ENCODE measurements around a stretch of chr3.

DNA sequence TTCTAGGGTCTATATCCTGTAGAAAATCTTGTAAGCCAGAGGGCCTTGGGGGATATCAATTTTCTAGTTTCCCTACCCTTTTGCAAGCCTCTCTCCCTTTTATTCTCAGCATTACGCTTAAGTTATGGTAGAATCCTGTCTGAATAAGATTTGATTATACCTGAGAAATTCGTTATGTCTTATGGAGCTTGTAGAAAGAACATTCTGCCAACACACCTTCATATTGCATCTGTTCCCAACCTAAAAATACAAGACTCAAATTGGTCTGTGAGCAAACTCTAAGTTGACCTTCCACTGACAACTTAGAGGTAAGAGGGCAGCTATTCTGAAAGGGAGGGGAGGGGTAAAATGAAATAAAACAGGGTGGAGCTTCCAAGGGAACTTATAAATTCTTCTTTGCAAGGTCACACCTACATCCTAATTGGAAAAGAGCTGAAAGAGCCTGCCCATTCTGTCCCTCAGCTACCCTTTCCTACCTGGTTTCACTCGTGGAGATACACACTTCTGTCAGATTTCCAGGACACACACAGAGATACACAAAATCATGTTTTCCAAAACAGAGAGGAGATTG lies 1.1 kb downstream of the ILDR1 start:
- PRO-cap = no peak

GRCh38 chr3:122064266-122064776 lies 9.2 kb downstream of the CD86 start:
- PRO-cap = no peak

DNA sequence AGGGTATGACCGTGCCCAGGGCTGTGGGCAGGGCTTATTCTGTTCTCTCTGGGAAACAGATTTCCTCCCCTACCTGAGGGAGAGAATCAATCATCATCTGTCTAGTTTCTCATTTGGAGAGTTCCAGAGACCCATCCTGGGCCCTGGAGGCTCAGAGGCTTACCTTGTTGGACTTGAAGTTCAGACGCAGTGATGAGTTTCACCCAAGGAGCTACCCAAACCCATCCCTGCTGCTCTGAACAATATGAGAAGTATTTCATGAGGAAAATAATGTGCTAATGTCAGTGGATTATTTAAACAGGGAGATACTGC lies 28.3 kb downstream of the CSTA start:
- PRO-cap = no peak

GRCh38 chr3:122443452-122444262 lies 27.8 kb upstream of the WDR5B start:
- PRO-cap = unidirectional peak, minus-strand start at chr3:122443896

DNA sequence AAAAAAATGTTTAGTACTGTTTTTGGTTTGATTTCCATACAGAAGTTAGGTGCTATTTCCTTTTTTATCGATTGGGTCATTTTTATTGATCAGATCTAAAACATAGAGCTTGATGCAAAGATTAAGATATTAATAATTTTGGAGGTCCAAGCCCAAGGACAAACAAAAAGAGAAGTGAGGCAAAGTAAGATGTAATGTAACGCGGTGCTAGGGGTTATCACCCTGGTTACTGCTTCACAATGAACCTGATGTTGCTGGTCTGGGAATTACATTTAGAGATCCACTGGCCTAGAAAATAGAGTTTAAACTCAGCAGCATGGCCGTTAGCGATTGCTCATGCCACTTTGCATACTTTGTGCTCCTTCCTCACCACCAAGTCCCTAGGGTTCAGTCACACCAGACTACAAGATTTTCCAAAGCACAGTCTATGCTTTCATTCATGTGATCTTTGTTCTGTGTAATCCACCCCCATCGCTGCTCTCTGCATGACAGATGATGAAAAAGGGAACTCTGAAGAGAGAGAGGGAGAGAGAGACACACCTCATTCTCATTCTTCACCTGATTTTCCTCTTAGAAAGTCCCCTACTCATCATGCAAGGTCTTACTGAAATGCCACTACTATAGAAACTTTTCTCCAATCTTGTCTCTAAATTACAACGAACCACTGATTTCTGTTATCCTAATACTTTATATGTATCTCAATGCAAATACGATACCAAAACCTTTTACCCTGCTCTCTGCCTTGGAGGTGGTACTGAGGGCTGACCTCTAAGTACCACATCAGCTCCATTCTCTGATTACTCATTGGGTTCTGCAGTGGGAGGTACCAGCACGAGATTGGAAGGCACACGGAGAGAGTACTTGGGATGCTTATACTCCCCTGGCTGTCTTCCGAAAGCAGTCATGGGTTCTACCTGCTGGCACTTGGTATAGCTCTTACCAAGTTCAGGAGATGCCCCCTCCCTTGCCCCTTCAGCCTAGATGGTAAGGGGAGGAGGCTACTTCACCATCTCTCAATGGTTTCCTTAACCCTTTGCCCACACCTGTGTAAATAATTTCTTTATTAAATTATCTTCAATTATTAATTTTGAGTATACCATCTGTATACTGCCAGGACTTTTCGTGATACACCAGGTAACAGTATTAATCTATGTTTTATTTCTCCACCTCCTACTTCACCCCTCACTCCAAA lies 1.1 kb upstream of the PARP15 start:
- PRO-cap = no peak

DNA sequence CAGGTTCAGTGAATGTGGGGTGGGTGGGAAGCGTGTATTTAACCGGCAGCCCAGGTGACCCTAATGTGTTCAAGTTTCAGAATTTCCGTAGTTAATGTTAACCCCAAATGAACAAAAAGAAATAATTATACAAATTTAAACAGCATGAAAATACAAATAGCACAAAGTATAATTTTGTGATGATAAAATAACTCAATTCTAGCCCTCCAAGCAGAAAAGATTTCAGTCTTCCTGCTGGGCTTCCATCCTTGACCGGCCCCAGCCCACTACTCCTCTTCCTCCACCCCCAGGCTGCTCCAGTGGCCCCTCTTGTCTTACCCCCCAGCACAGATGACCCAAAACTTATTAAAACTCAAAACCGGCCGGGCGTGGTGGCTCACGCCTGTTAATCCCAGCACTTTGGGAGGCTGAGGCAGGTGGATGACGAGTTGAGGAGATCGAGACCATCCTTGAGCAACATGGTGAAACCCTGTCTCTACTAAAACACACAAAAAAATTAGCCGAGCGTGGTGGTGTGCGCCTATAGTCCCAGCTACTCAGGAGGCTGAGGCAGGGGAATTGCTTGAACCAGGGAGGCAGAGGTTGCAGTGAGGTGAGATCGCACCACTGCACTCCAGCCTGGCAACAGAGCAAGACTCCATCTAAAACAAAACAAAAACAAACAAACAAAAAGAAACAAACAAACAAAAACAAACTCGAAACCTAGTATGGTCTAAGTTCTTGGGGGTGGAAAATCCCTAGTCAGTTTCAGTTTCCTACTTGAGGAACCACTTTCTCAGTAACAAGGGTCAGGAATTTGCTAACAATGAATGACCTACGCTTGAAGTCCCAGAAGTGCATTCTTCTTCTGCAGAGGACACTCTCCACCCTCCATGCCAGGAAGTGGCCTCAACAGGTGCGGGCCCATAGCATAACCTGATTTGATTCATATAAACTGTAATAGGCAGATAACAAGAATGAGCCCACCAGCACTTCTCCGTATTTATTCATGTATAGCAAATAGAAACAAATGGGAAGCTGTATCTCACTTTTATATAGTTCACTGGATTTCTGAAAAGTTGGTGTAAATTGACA lies 2.1 kb downstream of the PARP14 start:
- PRO-cap = no peak

GRCh38 chr3:122688600-122689068 lies 8.0 kb downstream of the PARP14 start:
- PRO-cap = no peak

DNA sequence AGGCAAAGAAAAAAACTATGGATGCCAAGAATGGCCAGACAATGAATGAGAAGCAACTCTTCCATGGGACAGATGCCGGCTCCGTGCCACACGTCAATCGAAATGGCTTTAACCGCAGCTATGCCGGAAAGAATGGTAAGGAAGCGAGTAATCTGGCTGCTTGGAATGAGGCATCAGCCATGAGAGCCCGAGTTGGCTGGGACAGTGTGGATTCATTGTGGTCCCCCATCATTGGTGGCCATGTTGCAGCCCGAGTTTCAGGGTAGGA lies 47.1 kb downstream of the PARP14 start:
- PRO-cap = no peak

GRCh38 chr3:122732820-122733310 lies 52.2 kb downstream of the PARP14 start:
- PRO-cap = no peak

DNA sequence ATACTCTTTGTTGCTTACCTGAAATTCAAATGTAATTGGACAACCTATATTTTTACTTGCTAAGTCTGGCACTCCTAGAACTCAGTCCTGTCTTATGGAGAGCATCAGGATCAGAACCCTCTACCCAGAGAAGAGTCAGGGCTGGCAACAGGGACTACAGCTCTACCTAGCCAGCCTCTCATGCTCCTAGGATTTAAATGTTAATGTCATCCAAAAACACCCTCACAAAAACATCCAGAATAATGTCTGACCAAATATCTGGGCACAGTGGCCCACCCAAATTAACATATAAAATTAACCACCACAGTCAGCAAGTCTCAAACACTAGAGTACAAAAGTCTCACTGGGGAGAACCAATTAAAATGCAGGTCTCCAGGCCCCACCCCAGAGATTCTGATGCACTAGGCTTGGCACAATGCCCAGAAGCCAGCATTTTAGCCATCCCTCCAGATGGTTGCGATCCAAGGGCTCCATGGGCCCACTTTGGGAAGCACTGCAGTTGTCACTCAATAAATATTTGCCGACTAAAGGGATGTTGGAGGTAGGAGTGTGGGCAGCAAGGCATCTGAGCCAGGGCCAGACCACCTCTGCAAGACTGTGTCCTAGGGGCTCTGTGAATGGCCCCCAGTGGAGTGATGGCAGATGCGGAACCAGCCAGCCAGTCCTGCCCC lies 50.0 kb downstream of the SEMA5B start:
- PRO-cap = no peak

DNA sequence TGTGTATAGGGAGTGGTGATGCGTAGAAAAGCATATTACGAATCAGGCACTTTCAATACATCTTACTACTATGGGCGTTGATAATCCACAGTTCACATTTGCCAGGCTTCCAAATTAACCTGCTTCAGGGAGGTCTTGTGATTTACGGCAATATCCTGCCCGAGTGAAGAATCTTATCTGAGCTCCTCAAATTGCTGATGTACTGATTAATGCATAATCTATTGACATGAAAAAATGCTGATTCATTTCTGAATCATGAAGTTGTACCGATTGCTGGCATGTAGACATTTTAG lies 97.1 kb downstream of the SEC22A start:
- PRO-cap = no peak

GRCh38 chr3:123330287-123331453 lies 118.2 kb downstream of the ADCY5 start:
- PRO-cap = no peak

GRCh38 chr3:123387411-123388094 lies 61.3 kb downstream of the ADCY5 start:
- PRO-cap = no peak

DNA sequence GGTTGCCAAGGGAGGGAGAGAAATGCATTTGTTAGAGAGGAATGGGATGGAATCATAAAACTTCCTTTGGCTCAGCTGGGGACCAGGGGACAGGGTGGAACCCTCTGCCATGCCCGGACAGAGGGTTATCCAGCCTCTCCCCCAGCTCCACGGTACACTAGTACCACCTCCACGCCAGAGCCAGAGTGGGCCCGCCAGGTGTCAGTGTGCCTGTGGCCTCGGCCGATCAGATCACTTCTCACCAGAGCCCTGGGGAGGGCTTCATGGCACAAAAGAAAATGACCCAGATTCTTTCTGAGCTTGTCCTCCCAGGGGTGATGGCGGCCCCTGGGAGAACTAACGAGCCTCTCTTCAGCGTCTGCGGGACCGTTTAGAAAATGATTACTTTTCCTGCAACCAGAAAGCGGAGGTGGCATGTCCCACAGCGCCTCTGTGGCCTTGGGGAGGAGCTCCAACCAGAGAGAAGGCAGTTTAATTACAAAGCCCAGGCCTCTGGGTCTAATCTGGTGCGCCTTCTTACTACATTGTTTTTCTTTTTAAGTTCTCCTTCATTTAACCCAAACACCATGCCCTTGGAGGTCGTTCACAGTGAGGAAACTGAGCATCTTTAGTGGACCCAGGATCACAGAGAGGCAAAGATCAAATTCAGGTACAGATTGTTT lies 33.6 kb downstream of the ADCY5 start:
- PRO-cap = no peak

GRCh38 chr3:123450745-123451445 lies 2.0 kb upstream of the ADCY5 start:
- PRO-cap = no peak

GRCh38 chr3:123613989-123614554 lies 29.2 kb upstream of the HACD2 start:
- PRO-cap = no peak

DNA sequence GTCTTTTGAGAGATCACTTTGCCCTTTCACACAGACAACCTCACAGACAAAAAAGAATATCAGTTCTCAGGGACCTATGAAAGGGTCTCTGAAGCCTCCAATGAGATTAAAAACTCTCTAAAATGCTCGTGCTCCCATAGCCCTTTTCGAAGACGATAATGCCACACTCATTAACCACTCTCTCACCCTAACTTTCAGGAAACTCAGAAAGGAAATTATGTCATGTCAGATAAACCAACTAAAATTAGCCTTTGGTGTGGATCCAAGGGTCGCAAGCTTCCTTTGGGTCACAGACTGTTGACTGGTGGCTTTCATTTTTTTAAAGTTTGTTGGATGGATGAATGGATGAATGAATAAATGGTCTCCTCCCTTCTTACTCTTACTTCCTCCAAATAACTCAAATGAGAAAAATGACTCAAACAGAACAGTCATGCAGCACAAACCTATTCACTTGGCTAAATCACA lies 82.8 kb upstream of the HACD2 start:
- PRO-cap = no peak

DNA sequence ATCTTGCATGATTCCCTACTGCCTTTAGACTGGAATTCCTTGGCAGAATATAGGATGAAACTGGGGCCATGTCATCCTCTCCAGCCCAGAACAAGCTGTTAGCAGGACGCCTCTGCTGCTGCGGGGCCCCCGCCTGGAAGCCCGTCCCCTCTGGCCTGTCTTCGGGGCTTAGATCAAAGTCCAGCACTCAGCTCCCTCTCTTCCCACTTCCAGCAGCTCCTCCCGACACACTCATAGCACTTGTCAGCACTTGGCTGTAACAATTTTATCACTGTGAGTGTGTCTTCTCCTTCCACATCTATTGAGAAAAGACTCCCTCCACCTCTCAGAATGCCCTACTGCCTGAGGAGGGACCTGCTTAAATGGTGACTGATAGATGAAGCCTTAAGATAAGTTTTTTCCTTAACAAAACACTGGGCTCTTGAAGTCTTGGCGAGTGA lies 112.0 kb upstream of the HACD2 start:
- PRO-cap = no peak

- PRO-cap = unidirectional peak, plus-strand start at chr3:124032396
These were observed 1.1 kb upstream of the KALRN start for GRCh38 chr3:124032030-124032606.

DNA sequence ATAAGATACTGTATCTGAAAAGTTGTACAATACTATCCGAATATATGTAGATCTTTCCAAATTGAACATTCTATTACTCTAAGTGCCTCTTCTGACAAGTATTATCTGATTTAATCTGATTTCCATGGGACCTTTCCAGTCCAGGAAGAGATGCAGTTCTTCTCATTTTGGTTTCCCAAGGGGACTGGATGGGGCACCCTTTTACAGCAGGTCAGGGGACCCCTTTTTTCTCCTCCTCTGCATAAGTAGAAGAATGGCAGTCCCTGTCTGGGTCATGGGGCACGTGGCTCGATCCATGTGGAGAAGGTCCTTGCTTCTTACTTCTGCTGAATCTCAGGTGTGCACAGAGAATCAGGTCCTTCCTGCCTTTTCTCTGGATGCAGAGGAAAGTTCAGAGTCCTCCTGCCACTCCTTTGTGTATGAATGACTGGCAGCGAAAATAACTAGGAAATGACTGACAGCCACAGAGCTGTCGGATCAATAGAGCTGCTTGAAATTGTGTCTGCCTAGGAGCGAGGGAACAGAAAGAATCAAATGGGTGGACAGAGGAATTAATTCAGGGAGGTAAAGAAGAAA lies 8.3 kb downstream of the KALRN start:
- PRO-cap = no peak